Sternocleidomastoid (tissue), 1 donor: ENCODE data around the gene NCOA7.

GRCh38 chr6:119314950-119315453 is 34.6 kb downstream of the MAN1A1 start:
- PRO-cap = no peak

DNA sequence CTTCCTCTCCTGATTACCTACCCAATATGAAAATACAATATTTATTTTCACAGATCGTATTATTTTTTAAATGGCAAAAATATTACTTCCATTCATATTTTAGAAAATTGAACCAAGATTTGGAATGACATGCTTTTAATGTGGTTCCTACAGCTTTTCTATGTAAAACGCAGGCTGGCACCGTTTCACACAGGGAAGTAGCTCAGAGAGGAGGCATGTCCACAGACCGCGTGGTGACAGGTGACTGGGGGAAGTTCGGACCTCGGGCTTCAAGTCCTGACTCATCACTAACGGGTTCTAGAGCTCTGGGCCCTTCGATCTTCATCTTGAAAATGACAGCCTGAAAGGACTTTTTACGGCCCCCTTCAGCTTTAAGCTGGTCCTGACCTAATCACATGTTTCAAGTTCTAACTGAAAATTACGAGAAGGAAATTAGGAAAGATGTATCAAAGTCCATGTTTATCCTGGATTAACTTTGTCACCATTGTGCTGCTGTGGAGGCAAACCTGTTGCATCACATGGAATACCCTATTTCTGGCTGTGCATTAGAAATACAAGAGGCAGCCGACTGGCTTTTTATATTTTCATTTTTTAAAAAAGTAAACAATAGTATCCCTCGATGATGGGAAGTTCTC is 2.1 kb downstream of the MAN1A1 start:
- PRO-cap = no peak

DNA sequence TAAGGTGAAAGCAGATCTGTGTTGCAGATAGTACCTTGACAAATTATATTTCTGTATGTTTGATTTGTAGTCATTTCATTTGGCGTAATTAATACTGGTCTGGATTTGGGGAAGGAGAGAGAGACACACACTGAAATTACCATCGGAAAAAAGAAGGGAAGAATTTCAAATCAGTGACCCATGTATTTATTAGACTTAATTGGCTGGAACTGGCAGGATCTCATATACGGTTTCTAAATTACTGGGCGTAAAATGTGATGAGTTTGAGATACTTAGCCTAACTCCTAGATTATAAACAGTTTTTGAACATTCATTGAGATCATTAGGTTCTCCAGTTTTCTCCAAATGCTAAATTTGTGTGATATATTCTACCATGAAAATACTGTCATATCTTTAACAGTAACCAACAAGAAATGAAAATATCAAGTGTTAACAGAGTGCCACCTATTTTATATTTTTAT is 6.0 kb upstream of the MAN1A1 start:
- PRO-cap = no peak

- PRO-cap = no peak
These were observed 481.1 kb upstream of the MAN1A1 start for GRCh38 chr6:119830283-119831353.

DNA sequence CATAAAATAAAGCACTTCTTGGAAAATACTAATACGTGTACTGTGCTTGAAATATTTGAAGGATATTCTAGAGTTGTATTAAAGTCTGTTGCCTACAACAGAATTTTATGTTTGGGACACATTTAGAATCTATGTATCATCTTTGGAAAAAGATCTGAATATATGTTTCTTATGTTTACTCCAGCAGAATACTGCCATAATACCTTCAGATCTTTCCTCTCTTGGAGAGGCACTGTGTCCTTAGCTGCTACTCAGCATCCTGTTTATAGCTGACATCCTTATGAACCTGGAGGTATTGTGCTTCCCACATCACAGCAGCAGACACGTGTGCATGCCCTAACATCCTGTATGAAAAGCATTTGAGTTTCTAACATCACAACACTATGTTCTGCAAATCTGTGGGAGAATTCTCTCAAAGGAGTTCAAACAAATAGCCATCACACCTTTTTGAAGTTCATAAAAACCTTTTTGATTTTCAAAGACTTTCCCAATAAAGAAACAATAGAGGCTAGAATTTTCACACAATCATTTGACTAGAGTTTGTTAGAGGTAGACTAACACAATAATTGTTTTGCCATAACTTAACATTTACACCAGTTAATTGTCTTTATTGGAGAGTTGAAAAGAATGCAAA is 216.0 kb downstream of the GJA1 start:
- PRO-cap = no peak

DNA sequence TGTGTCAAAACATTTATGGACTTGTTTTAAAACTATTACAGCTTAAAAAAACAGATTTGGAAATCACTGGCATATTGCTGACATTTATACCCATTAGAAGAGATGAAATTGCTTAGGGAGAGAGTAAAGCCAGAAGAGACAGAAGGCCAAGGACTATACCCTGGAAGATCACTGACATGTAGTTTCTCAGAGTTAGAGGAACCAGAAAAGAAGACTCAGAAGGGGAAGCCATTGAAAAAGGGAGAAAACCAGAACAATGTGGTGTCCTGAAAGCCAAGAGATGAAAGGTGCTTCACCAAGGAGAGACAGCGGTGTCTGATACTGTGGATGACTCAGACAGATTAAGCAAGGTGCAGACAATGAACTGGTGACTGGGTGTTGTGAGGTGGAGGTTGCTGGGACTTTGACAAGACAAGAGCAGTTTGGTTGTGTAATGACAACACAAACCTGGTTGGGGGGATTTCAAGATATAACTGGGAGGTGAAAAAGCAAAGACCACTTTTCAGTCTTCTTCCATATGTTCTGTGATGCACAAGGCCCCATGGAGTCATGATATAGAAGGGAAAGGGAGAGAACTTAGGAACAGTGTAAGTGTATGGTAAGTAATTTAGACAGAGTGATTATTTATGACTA is 345.4 kb downstream of the GJA1 start:
- PRO-cap = no peak

- PRO-cap = no peak
These were observed 271.1 kb upstream of the HSF2 start for GRCh38 chr6:122128149-122128959.

DNA sequence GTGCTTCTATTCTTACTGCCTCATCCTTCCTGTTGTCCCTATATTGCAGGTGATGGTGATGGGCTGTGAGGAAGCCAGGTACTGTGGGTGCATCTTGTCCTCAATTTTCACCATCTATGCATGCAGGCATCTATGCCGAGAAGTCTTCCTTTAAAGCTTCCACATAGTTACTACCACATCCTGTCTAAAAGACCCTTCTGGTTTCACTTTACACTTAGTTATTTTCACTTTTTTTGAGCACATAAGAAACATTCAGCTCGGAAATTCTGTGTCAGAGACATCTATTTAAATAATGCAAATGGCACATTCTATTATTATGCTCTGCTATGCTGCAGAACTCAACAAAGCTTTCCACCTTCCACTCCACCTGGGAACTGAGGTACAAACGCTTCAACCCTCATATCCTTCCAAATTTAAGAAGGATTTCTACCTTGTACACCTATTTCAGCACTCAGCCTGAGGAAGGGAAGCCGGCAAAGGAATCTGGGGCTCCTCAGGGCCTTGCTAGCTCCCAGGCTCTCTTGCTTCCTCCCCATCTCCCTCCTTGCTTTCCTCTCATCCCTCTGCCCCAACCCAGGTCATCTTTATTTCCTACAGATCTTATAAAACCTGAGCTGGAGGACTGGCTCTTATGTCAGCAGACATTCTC is 28.1 kb upstream of the FABP7 start:
- PRO-cap = no peak

- PRO-cap = no peak
These were observed 9.2 kb downstream of the SMPDL3A start for GRCh38 chr6:122797900-122798927.

GRCh38 chr6:123519058-123519691 is 117.6 kb downstream of the TRDN start:
- PRO-cap = no peak

DNA sequence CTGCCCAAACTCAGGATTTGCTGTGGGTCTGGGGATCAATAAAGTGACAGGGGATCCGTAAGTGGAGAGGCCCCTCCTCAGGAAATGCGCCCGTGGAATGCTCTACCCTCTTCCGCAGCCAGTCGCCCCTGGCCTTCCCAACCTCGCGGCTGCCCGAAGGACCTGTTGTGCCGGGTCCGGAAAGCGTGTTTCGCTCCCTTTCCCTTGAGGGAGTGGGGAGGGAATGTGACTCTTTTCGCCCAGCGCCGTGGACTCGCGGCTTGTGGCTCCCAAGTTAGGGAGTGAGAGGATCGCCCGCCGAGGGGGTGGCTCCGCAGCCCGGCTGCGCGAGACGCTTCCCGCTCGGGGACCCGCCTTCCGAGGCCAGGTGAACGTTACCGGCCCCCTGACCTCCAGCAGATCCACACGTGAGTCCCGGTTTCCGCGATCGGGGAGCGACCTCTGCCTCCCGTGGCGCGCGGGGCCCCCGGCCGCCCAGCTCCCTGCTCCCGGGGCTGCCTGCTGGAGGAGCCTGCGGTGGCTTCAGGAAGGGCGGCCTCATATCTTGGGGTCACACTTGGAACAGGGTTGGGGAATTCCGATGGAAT is 646 bp downstream of the TPD52L1 start:
- PRO-cap = no peak

- PRO-cap = bidirectional peak, plus-strand start at chr6:125747788, minus-strand start at chr6:125747728
These were observed 1.9 kb upstream of the HEY2 start for GRCh38 chr6:125747258-125748164.

DNA sequence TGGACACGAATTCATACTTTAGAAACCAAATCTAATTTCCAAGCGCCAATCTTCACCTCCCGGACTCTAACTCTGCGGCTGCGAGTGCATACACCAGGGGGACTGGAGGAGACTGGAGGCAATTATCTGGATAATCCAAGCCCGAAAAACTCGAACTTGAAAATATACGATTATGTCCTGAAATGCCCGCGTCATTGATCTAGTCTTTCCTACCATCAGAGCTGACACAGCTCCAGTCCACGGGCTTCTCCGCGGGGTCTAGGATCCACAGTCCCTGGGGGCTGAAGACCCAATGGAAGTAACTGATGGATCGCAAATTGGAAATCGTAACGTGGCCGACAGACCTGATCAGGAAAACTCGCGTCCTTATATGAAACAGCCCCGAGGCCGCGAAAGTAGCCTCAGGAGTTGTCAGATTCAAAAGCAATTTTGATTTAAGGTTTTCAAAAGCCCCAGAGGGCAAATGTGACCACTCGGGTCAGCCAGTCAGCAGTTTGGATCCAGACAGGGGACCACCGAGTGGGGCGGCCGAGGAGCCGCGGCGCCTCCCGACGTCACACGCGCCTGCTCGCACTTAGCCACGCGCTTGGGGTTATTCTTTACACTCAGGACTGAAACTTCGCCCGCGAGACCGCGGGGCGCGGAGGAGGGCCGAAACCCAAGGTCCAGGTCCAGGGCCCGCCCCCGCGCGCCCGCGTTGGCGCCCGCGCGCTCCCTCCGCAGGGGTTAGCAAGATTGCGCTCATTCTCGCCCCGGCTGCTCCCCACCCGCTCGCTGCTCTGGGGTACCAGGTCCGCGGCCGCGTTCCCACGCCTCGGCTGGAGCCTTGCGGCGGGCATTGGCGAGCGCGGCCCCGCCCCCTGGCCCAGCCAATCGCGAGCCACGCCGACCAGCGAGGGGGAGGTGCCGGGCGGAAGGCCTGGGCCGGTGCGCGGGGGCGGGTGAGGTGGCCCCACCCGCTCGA is 535 bp upstream of the HEY2 start:
- PRO-cap = bidirectional peak, plus-strand start at position 602 of the sequence, minus-strand start at position 560 of the sequence; bidirectional peak, plus-strand start outside the sequence, minus-strand start at position 781 of the sequence

DNA sequence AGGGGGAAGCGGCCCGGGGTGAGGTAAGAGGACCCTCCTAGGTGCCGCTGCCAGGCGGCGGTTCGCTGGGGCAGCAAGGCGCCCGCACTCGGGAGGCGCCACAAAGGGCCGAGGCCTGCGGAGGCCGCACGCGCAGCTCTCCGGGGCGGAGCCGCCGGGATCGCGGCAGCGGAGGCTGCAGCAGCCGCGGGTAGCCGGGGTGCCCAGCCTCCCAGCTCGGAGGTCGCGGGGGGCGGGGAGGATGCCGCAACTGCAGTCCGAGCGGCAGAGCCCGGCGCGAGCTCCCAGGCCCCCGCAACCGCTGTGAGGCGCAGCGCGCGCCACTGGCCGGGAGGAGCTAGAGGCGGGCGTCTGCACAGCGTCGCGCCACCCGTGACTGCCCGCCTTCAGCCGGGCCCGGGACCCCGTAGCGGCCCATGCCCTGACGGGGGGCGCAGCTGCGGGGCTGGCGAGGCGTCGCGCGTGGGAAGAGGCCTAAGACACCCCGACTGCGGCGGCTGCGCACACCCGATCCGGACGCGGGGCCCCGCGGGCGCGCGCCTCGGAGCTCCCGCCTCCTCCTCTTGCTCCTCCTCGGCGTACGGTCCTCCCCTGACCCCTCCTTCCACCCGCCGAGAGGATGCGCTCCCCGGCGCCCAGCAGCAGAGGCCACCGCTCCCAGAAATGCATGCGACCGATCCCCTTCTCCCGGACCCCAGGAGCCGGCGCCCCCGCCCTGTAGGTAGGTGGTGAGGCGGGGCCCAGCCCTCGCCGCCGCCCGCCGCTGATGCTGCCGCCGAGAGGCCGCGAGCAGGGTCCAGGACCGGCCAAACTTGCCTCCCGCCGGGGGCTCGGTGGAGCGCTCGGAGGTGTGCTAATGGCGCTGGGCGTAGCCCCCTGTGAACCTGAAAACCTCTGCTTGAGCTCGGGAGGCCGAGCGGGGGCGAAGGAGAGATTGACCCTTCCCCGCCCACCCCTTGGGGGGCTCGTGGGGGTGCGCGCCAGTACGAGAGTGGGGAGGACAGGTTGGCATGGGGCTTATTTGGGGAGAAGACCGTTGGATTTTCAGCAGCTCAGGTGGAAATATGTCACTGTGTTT is at the start of gene NCOA7:
NCOA7 (plus strand) TSS at position 614 of the 1,078 bp plus-strand sequence.
- PRO-cap = bidirectional peak, plus-strand start at position 148 of the sequence, minus-strand start at position 102 of the sequence; bidirectional peak, plus-strand start at position 614 of the sequence, minus-strand start at position 520 of the sequence

GRCh38 chr6:125814918-125815604 is 24.3 kb downstream of the NCOA7 start:
- PRO-cap = no peak

GRCh38 chr6:125923258-125924074 is 33.1 kb upstream of the HINT3 start:
- PRO-cap = no peak

DNA sequence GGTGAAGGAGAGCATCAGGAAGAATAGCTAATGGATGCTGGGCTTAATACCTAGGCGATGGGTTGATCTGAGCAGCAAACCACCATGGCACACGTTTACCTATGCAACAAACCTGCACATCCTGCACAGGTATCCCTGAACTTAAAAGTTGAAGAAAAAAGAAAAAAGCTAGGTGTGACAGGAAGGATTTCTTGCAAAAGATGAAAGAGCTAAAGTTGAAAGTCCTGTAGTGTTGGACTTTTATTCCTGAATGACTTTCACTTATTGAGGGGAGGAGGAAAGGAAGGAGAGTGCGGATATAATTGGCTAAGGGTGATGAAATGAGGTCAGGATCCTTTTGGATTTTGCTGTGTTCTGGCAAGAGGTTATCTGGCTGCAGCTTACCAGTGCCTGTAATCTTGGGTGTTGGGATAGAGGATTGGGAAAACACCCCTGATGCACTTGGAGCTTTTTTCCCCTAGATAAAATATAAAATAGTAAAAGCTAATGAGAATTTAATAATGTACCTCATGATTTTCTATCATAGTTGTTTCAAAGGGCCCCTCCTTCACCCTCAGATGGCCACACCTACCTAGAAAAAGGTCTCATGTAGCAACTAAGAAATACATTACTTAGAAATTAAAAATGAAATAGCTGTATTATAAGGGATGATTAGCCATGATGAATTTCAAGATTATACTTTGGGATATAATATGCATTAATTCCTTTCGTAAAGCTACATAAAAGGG is 8.8 kb downstream of the TRMT11 start:
- PRO-cap = no peak

DNA sequence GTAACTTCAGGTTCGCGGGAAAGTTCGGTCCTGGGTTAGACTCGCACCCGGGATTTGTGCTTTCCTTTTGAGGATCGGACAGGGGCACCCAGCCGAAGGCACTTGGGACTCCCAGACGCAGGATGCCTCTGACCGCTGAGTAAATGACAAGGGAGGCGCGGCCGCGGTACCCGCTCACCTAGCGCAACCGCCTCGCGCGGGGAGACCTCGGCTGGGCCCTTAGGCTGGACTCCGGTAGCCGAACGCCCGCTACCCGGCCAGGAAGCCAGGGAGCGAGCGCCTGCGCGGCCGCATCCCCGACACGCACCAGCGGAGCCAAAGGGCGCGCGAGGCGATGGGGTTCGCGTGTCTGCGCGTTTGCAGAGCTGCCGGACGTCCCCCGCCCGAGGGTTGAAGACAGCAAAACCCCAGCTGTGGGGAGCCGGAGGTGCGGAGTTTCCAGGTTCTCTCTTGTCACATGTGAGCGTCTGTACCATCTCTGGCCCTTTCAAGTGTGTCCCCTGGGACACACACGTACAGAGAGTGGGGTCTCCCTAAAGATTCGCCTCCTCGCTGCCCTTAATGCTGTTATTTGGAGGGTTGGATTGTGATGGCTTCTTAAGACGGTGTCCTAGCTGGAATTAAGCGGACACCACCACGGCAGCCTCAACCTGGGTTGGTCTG is 1.2 kb downstream of the RSPO3 start:
- PRO-cap = no peak

- PRO-cap = no peak
These were observed 2.0 kb downstream of the RSPO3 start for GRCh38 chr6:127120205-127121119.

GRCh38 chr6:127204309-127204573 is 62.4 kb upstream of the RNF146 start:
- PRO-cap = unidirectional peak, minus-strand start at chr6:127204451